Measurements from ENCODE around the gene ZNF605.

GRCh38 chr12:132782180-132782587 is 20.6 kb upstream of the ANKLE2 start:
- PRO-cap, result no peak
- RAMPAGE, long total RNA, 2 experiments, result no peak in any of the 2 experiments

- PRO-cap, result no peak
- RAMPAGE, long total RNA, 2 experiments, result no peak in any of the 2 experiments
Observed at GRCh38 chr12:132788708-132789508, 27.3 kb upstream of the ANKLE2 start.

DNA sequence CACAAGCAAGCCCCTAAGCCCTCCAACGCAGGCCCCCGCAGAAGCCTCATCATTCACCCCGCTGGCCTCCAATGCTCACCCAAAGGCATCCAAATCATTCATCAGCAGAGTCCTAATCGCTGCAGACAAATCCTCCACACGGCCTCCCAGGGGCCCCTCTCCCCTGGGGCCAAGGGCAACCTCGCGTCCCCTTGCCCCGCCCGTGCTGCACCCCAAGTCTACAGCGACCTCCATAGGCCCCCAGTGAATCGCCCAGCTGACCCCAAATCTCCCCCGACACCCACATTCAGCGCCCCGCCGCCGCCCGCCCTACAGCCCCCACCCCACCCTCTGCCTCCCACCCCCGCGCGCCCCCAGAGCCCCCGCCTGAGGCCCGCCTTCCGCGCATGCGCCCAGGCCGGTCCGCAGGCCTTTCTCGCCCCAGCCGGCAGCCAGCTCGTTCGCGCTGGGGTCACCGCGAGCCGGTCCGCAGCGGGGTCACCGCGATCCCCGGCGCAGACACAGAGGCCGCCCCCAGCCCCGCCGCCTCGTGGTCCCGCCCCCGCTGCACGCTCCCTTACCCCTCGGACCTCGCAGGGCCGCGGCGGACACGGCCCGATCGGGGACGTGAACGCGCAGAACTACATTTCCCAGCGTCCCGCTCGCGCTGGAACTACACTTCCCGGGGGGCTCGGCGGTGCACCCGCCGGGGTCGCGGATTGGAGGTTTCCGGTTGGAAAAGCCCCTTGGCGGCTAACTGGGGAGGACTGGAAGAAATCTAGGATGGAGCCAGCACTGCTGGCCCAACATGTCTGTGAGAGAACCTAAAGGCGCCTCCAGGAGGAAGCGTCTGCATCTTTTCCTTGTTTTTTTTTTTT is at the start of gene ZNF605:
Gene ZNF605 (minus strand): TSS at position 624 of the 857 bp plus-strand sequence.
- PRO-cap, result bidirectional peak, plus-strand start at position 688 of the sequence, minus-strand start at position 622 of the sequence
- RAMPAGE, long total RNA, 2 experiments, result start-site peak on the plus strand in 2 of 2 experiments, centred at positions 715 to 726 of the sequence, 10 to 13 reads per replicate; start-site peak on the minus strand in 2 of 2 experiments, centred at positions 598 to 601 of the sequence, 18 to 65 reads per replicate

- PRO-cap, result no peak
- RAMPAGE, long total RNA, 2 experiments, result no peak in any of the 2 experiments
Observed at GRCh38 chr12:133129579-133130135, 417 bp downstream of the ZNF891 start.

Data from breast epithelium (tissue), 2 donors.